ENCODE data around the genes DYRK1B, MAP3K10 and RAB4B.

- PRO-cap = no peak
- RAMPAGE, long total RNA, 3 experiments = no peak in any of the 3 experiments
These were observed 6.7 kb upstream of the ZFP36 start for GRCh38 chr19:39399473-39400803.

- PRO-cap = bidirectional peak, plus-strand start at chr19:39436191, minus-strand start at chr19:39435948
- RAMPAGE, long total RNA, 3 experiments = no peak in any of the 3 experiments
These were observed 269 bp upstream of the RPS16 start for GRCh38 chr19:39436051-39436385.

DNA sequence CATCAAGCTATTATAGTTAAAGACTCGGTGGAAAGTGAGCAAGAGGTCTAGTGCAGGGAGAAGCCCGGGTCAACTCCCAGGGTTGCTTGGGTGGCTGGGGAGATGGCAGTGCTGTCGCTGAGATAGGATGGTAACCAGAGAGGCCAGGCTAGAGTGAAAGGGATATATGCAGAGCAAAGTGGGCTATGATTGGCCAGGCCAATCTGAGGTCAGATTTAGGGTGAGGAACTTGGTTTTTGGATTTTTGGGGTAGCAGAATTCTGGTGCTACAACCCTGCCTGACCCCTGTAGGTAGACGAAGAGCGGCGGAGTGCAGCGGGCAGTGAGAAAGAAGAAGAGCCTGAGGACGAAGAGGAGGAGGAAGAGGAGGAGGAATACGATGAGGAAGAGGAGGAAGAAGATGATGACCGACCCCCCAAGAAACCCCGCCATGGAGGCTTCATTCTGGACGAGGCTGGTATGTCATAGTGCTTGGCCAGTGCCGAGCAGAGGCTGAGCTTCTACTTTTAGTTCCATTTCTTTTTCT is 7.7 kb downstream of the SUPT5H start:
- PRO-cap = no peak
- RAMPAGE, long total RNA, 3 experiments = no peak in any of the 3 experiments

GRCh38 chr19:39833713-39834826 is at the start of gene DYRK1B:
TSS of gene DYRK1B (minus strand) at chr19:39834162.
- PRO-cap = bidirectional peak, plus-strand start at chr19:39833777, minus-strand start at chr19:39833621; unidirectional peak, minus-strand start at chr19:39834183
- RAMPAGE, long total RNA, 3 experiments = start-site peak on the minus strand in 2 of 3 experiments, at chr19:39834138-39834184 at its widest, 16 to 22 reads per replicate

GRCh38 chr19:39891458-39892393 is 45.5 kb upstream of the FBL start:
- PRO-cap = no peak
- RAMPAGE, long total RNA, 3 experiments = no peak in any of the 3 experiments

DNA sequence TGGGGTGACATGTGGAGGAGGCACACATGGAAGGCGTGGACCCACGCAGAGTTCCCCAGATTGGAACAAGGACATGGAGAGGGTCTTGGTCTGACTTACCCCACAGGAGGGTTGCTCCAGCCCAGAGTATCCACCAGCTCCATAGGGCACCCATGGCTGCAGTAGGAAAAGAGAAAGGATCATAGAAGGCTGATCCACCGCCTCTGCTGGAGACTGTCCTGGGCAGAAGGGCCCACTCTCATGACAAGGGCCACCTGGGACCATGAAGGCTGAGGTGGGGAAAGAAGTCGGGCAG is 36.6 kb upstream of the PSMC4 start:
- PRO-cap = no peak
- RAMPAGE, long total RNA, 3 experiments = start-site peak on the minus strand in 1 of 3 experiments, centred at position 145 of the sequence, 175 reads per replicate

- PRO-cap = no peak
- RAMPAGE, long total RNA, 3 experiments = no peak in any of the 3 experiments
These were observed 340 bp downstream of the ZNF546 start for GRCh38 chr19:39997191-39997609.

DNA sequence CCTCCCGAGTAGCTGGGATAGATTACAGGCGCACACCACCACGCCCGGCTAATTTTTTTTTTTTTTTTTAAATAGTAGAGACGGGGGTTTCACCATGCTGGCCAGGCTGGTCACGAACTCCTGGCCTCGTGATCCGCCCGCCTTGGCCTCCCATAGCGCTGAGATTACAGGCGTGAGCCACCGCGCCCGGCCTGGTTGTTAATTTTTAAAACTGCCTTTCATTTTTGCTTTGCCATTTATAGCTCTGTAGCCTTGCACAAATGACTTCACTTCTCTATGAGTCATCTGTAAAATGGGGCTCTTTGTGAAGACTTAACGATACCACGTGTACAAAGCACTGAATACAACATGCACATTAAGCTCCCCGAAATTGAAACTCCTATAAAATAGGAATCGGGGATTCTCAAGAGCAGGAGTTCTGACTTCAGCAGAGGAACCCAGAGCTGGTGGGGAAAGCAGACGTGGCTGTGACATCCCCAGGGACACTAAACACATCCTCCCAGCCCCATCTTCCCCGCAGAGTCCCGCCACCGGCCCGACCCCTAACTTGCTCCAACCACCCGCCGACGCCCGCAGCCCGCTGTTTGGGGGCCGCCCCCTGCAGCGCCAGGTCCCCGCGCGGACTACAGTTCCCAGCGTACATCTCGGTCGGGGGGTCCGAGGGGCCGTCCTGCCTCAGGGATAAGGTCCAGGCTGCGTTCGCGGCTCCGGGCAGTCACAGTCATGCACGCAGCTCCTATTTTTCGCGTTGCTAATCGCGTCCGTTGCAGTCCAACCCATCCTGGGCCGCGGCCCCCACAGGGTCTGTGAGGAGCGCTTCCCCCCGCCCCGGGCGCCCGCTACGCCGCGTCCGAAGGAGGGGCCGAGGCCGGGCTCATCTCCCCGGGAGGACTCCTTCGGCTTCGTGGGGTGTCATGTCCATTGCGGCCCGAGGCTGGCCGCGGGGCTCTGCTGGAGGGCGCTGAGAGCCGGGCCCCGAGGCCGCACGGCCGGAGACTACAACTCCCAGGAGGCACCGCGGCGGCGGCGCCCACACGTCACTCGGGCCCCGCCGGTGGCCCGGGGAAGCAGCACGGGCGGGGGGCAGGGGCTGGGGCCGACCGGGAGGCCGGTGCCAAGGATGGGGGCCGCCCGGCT is at the start of gene MAP3K10:
Gene MAP3K10, plus strand, starts transcription at position 1,037 of the 1,137 bp plus-strand sequence.
- PRO-cap = bidirectional peak, plus-strand start at position 1,040 of the sequence, minus-strand start at position 936 of the sequence
- RAMPAGE, long total RNA, 3 experiments = no peak in any of the 3 experiments

DNA sequence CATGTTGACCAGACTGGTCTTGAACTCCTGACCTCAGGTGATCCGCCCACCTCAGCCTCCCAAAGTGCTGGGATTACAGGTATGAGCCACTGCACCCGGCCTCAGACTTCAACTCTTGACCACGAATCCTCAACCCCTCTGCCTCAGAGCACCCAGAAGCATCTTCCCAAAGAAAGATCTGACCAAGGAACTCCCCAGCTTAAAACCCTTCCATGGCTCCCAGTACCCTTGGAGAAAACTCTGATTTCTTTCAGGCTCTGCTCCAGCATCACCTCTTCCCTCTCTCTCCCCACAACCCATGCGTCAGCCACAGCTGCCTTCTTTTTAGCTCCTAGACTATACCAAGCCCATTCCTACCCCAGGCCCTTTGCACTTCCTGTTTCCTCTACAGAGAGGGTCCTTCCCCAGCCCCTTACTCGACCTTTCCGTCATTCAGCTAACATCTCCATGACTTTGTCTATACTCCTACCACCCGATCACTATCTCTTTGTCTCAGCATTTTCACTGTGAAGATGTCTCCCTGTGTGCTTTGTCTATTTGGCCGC is 1.2 kb downstream of the CCNP start:
- PRO-cap = no peak
- RAMPAGE, long total RNA, 3 experiments = no peak in any of the 3 experiments

DNA sequence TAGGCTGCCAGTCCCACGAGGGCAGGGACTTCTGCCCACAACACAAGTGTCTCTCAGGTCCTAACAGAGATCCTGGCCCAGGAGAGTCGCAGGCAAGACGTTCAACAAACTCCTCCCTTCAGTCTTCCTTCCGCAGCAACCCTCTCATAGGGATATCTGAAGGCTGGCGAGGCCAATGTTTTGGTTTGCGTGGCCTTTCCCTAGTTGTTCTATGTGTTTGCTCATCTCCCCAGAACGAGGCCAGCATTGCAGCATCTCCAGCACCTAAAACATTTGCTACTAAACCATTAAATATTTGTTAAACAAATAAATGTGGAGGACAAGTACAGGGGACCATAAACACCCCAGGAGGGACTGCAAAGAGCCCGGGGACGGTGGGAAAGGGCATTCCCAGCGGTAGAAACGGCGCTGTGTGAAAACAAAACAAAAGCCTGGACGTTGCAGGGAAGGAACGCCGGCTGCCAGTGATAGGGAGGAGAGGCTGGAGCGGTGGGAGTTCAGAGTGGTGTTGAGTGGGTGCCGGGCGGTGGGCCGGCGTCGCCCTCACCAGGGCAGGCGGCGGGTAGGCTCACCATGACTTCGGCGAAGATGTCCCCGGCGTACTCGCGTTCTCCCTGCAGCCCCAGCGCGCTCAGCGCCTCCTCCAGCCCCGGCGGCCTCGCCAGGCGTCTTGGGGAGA is 547 bp downstream of the CCNP start:
- PRO-cap = no peak
- RAMPAGE, long total RNA, 3 experiments = no peak in any of the 3 experiments

- PRO-cap = no peak
- RAMPAGE, long total RNA, 3 experiments = no peak in any of the 3 experiments
These were observed 24.5 kb downstream of the C19orf47 start for GRCh38 chr19:40323630-40324207.

GRCh38 chr19:40344636-40345055 is 3.6 kb downstream of the C19orf47 start:
- PRO-cap = no peak
- RAMPAGE, long total RNA, 3 experiments = no peak in any of the 3 experiments

DNA sequence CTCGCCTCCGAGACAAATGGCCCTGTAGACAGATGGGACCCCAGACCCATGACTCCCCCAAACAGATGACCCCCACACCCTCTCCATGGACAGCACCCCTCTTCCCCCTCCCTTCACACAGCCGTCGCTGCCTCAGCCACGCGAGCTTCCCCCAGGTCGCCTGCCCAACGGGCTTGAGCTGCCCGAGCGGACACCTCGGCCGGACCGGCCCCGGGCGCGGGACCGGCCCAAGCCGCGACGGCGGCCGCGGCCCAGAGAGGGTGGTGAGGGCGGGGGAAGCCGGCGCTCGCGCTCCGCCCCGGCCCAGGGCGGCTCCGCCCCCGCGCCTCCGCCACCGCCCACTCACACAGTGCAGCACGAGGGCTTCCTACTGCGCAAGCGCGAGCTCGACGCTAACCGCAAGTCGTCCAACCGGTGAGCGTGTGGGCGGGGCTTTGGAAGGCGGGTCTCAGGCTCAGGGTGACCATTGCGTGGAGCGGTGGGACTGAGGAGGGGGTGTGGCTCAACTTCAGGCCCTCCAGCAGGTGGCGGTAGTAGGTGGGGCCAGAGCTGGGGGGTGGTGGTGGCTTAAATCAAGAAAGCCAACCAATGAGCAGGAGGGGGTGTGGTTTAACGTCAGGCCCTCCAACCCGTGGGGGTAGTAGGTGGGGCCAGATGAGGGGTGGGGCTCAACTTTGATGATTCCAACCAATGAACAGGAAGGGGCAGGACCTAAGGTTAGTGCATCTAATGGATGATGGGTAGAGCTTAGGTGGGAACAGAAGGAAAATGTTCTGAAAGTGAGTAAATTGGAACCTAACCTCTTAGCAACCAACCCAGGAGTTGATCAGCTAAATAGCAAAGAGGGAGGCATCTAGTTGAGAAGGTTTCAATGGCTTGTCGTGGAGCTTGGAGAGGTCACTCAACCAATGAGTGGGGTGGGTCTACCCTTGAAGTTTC is 6.1 kb upstream of the SHKBP1 start:
- PRO-cap = unidirectional peak, minus-strand start at position 212 of the sequence; unidirectional peak, minus-strand start at position 265 of the sequence; unidirectional peak, minus-strand start at position 344 of the sequence
- RAMPAGE, long total RNA, 3 experiments = no peak in any of the 3 experiments

- PRO-cap = no peak
- RAMPAGE, long total RNA, 3 experiments = no peak in any of the 3 experiments
These were observed 6.2 kb downstream of the SHKBP1 start for GRCh38 chr19:40582608-40583627.

- PRO-cap = no peak
- RAMPAGE, long total RNA, 3 experiments = no peak in any of the 3 experiments
These were observed 7.9 kb downstream of the LTBP4 start for GRCh38 chr19:40609060-40609469.

GRCh38 chr19:40612971-40613867 is 12.1 kb downstream of the LTBP4 start:
- PRO-cap = bidirectional peak, plus-strand start at chr19:40613587, minus-strand start at chr19:40613523; bidirectional peak, plus-strand start at chr19:40613949, minus-strand start at chr19:40613791
- RAMPAGE, long total RNA, 3 experiments = start-site peak on the plus strand in 2 of 3 experiments, at chr19:40613135-40613443 at its widest, 26 to 34 reads per replicate

DNA sequence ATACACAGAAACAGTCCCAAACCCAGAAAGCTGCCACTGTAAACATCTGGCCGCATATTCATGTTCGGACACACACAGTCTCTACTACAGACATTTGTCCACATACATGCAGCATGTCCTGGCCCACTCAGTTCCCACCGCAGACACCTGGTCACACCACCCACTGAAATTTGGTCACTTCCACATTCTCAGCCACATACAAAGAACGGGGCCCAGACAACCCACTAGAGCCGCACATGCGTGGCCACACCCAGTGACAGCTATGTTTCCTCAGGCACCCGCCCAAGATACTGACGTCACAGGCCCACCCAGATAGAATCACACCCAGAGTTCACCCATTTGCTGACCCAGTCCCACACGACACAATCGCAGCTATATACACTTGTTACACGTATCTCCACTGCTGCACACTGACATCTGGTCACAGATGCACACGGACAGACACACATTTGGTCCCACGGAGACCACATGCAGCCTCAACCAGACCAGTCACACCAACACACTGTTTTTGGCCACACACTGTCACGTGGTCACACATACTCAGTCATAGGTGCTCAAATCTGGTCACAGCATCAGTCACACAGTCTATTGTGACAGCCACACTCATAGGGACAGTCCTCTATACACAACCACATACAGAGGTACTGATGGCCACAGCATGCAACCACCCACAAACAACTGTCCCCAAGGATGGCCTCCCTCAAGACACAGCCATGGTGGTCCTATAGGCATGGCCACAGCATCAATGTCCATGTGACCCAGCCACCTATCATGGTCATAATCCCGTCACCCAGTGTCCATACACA is 2.8 kb downstream of the NUMBL start:
- PRO-cap = bidirectional peak, plus-strand start at position 339 of the sequence, minus-strand start at position 172 of the sequence
- RAMPAGE, long total RNA, 3 experiments = no peak in any of the 3 experiments

DNA sequence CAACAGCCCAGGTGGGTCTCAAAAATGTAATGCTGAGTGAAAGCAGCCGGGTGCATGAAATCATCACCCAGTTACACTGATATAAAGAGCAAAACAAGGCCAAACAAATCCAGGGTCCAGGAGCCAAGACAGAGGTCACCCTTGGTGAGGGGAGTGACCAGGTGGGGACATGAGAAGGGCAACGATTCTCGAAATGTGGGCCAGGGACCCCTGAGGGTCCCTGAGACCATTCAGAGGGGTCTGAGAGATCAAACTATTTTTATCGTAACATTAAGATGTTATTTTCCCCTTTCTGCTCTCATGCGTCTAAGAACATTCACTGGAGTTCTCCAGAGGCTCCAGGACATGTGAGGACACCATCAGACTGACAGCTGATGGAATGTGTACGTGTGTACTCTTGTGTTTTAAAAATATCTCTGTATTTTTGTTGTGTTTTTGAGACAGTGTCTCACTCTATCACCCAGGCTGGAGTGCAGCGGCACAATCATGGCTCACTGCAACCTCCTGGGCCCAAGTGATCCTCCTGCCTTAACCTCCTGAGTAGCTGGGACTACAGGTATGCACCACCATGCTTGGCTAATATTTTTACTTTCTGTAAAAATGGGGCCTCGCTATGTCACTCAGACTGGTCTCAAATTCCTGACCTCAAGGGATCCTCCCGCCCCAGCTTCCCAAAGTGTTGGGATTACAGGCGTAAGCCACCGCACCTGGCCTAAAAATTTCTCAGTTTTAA is 10.5 kb downstream of the COQ8B start:
- PRO-cap = no peak
- RAMPAGE, long total RNA, 3 experiments = no peak in any of the 3 experiments

GRCh38 chr19:40744485-40745254 is 5.6 kb downstream of the ACTMAP start:
- PRO-cap = no peak
- RAMPAGE, long total RNA, 3 experiments = no peak in any of the 3 experiments

DNA sequence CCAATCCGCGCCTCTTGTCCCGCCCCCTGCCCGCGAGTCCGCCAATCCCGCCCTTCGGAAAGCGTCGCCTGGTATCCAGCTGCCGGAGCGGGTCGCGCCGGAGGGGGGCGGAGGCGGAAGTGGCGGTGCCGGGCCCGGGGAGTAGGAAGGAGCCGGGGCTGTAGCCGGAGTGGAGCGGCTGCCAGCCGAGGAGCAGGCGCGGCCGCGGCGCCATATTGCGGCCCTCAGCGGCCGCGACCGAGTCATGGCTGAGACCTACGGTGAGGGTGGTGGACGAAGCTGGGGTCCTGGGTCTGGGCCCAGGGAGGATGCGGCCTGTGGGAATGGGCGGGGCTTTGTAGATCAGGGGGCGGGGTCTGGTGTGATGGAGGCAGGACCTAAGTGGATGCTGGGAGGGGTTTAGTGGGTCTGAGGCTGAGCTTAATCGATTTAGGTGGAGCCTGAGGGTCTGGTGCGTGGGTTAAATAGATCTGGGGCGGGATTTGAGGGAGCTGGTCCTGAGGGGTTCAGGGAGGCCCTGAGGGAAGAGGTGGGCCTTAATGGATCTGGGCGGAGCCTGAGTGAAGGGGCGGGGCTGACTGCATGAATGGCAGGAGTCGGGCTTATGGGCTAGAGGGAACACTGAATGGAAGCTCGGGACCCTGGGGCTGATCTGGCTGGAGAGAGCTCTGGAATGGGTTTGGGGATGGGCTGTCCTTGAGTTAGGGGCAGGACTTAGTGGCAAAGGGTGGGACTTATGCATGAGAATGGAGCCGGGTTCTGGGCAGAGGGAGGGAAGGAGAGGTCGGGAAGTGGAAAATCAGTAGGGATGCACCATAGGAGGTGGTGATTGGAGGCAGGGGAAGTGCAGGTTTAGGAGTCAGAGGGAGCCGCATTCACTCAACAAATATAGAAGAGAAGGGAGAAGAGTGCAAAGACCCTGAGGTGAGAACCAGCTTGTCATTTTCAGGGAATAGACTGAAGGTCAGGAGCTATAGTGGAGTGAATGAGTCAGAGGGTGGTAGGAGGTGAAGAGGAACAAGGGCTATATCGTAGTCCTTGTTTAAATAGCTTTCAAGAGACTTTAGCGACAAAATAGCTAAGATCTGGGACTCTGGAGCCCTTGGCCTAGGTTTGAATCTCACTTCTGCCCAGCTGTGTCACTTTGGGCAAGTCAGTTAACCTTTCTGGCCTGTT is at the start of gene RAB4B:
Gene RAB4B, plus strand, starts transcription at position 116 of the 1,176 bp plus-strand sequence.
- PRO-cap = bidirectional peak, plus-strand start at position 116 of the sequence, minus-strand start outside the sequence
- RAMPAGE, long total RNA, 3 experiments = start-site peak on the plus strand in 3 of 3 experiments, centred at positions 138 to 152 of the sequence, 21 to 75 reads per replicate